Aortic smooth muscle cell (primary cell): ENCODE data around the genes USP17L15, DRD5 and WDR1.

DNA sequence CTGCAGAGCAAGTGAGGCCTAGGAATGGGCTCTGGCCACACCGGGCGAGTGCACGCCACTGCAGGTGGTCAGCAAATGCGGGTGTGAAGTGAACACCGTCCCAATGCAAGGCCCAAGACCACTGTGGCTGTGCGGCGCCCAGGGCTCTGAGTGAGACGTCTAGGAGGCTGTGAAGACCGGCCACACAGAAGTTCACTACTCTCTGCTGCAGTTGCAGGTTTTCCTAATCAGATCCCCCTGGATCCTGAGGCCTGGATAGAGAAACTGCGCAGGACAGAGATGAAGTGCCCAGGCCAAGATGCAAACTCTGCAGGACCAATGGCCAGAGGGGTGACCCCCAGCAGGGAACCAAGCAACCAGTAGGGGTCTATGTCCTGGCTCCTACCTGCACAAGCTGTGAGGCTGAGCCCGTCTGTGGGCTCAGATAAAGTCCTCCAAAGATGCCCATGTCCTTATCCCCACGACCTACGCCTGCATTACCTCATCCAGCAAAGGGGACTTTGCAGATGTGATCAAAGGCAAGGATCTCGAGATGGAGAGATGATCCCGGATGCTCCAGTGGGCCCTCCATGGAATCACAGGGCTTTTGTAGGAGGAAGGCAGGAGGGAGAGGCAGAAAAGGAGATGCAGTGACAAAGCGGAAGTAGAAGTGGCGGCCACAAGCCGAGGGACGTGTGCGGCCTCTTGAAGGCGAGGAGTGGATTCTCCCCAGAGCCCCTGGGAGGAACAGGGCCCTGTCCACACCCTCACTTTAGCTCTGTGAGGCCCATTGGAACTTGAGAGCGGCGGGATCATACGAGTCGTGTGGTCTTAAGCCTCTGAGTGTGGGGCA lies 9.8 kb downstream of the SH3TC1 start:
- RRBS = 80% methylated on average over 1 of the region's 25 CpGs

- RRBS = 45% methylated on average over 5 of the region's 12 CpGs
Observed at GRCh38 chr4:8260732-8261104, 8.8 kb upstream of the HTRA3 start.

DNA sequence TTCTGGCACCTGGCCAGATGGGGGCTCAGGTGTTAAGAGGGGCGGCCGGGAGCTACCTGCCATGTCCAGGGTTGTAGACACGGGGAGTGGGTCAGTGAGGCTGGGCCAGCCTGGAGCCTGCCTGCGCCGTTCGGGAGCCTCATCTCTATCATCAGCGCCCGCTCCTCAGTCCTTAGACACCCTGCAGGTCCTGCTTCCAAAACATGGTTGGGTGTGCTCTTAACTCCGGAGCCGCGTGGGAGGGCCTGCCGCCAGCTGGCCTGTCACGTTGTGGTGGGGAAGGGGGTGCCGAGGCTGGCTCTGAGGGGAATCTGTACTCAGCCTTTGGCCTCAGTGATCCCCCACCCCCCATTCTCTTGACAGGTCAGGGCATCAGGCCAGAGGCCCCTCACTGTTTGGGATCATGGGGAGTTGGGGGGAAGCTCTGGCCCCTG lies 33.2 kb downstream of the TRMT44 start:
- RRBS = no CpG with 5 or more reads among the region's 14 CpGs

- RRBS = no CpG with 5 or more reads among the region's 11 CpGs
Observed at GRCh38 chr4:9072654-9073217, 97.5 kb upstream of the FAM90A26 start.

- RRBS = no CpG with 5 or more reads among the region's 68 CpGs
Observed at GRCh38 chr4:9151966-9152985, 17.9 kb upstream of the FAM90A26 start.

- RRBS = no CpG with 5 or more reads among the region's 16 CpGs
Observed at GRCh38 chr4:9234086-9234488, at the start of gene USP17L15. Gene USP17L15, plus strand, starts transcription at chr4:9234385.

DNA sequence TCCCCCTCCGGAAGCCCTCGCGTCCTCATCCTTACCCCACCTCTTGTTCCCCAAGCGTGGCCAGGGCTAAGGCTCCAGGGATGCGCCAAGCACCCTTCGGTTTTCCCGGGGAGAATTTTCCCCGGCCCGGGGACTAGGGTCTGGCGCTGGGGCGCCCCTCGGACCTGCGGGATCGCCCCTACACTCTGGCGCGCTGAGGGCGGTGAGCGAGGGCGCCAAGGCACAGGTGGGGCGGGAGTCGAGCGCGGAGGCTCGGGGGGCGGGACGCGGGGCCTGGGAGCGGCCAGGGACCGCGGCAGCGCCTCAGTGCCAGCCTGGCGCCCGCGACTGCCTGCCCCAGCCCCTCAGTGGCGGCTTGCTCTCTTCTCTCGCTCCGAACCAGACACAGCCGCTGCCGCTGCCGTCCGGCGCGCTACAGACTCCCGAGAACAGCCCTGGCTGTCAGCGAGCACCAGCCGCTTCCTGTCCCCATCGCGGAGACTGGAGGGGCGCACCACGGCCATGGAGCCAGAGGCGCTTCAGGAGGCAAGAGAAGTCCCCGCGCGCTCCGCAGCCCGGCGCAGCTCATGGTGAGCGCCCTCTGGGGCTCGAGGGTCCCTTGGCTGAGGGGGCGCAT lies at the start of gene DRD5:
Gene DRD5 (plus strand): TSS at position 306 of the 616 bp plus-strand sequence.
- RRBS = 11% methylated on average over 1 of the region's 60 CpGs

DNA sequence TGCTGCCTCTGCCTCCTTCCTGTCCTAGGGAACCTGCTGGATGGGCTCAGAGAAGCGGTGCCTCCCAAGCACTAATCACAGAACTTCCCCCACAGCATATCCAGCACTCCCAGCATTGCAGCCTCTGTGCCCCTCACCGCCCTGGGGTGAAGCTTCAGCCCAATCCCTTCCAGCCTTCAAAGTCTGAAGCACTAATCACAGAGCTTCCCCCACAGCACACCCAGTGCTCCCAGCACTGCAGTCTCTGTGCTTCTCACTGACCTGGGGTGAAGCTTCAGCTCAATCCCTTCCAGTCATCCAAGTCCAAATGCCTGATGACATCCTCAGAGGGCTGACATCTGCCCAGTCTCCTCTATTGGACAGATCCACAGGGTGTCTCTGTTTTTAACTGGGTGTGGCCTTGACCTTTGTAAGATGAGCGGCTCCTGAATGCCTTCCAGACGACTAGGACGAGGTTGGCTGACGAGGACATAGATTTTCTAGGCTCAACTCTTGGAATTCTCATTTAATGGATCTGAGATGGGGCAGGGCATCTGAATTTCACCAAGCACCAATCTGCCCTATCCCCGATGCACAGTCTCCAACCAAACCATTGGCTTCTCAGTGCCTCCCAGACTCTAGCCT lies 7.6 kb upstream of the SLC2A9 start:
- RRBS = no CpG with 5 or more reads among the region's 7 CpGs

- RRBS = no CpG with 5 or more reads among the region's 9 CpGs
Observed at GRCh38 chr4:10104159-10104832, 12.3 kb downstream of the WDR1 start.

DNA sequence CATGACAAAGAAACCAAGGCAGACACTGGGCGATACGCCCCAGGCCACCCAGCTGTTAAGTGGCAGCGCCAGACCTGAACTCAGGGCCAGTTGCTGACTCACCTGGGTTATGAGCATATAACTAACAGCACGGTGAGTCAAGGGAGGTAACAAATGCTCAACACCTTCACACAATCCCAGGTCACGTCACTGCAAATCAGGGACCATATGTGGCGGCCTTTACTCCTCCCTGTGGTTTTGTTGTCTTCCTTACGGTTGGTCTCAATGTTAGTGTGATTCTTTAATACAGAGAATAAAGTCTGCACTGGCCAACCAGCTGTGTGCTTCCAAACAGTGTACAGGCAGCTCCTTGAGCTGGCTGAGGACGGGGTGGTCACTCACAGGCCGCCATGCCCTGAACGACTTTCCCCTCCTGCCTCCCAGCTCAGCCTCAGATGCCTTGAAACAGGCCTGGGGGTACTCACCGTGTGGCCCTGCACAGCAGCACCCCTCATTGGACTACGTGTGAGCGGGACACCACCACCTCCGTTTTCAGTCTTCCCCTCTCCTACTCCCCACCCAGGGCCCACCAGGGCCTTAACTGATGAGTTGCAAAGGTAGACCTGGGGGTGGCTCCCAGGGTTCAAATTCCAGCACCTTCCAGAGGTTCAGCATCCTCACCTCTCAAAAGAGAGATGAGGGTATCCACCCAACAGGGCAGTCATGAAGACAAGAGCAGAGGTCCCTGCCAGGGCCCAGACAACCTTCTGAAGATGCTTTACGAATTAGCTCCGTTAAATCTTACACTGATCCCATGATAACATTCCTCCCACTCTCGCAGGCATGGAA lies 7.2 kb downstream of the WDR1 start:
- RRBS = no CpG with 5 or more reads among the region's 17 CpGs

DNA sequence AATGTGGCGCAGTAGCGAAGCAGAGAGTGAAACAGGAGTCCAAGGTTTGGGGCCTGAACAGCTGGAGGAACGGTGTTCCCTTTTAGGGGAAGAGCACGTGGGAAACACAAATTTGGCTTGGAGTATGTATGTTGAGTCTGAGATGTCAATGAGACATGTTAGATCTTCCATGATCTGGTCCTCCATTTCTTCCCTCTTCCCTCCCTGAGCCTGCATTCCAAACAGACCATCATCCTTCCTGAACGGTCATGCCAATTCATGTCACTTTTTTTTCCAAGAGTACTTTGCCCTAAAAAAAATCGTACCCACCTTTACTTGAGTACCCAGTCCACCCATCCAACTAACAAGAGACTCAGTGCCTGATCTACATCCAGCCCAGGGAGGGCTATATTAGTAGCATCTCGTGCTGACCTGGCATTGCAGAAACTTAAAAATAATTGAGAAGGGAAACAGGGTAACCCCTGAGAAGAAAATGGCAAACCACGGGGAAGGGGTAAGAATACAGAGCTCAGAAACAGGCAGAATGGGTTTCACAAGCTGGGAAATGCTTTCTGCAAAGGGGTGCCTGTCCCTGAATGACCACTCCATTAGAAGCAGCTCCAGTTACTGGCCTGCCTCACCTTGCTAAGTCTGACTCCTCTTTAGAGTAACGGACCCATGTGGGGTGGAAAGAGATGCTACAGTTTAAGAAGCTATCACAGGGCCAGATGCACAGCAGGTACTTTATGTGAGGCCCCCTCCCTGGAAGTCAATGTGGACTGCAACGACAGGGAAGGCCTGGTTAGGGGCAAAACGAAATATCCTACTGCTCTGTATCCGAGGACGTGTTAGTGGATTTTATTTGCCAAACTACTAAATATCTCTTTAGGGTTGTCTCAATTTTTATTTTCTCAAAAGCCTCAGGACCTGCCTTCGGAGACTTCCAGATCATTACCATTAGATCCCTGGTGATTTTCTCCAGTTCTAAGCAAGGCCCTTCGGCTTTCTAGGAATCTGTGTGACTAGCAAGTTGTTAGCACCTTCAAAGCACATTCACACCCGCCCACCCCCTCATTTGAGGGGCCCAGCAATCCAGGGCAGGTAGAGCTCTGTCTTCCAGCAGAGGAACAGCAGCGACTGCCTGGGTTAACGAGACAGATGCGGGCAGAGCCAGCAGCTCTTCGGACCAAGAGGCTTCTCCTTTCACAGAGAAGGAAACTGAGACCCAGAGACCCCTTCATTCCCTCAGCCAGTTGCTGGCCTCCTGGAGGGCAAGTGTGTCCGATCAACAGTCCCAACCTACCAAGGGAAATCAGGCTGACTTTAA lies 2.4 kb downstream of the WDR1 start:
- RRBS = no CpG with 5 or more reads among the region's 21 CpGs

GRCh38 chr4:10116502-10116989 lies at the start of gene WDR1:
Gene WDR1, minus strand, starts transcription at chr4:10116799.
- RRBS = 2% methylated on average over 64 of the region's 79 CpGs

DNA sequence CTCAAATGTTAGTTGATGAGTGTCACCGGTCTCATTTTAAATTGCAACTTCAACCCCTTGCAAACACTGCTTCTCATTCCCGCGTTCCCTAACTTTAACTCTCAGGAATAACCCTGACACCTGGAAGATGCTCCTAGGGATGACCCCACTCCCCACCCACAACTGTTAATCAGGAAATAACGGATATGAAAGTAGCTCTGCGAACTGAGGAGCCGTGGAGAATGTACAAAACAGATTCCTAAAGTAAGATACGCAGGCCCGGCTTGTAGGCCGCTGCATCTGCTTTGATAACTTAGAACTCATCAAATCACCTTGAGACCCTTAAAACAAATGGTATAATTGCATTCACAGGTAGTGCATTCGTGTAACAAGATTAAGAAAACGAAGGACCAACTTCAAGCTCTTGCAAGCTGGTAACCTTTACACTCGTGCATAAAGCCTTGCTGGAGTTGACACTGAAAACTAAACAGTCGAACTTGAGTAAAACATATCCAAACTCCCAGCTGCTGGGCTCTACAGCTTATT lies 2.4 kb upstream of the WDR1 start:
- RRBS = no CpG with 5 or more reads among the region's 13 CpGs

GRCh38 chr4:11624886-11625325 lies 196.2 kb upstream of the HS3ST1 start:
- RRBS = no CpG with 5 or more reads among the region's 5 CpGs

DNA sequence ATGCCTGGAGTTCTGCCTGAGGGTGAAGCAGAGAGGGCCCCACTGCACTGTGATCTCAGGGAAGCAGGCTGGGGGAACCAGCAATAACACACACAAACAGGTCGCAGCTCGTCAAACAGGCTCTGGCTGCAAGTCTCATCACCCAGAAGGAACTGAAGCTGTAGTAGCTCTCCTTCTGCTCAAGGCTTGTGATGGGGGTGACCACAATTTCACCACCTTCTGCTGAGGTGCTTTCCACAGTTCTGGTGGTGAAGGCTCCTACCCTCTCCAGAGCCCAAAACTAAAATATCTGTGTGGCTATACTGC lies 687.4 kb upstream of the HS3ST1 start:
- RRBS = no CpG with 5 or more reads among the region's 2 CpGs

DNA sequence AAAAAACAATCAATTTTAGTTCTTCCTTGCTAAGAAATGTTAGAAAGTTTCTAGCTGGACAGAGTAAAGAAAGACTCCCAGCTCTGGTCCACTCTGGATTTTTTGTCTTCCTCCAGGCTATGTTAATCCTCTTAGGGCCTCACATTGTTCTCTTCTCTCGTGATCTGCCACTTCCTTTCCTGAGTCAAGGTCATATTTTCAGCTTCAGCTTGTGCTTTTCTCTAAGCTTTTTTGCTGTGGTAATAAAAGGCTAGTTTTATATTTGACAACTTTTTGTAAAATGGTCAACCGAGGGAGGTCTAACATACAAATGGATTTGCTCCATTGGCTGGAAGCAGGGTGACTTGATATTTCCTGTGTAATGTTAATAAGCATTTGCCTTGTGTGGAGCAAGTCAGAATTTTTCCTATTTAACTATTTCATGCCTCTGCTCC lies 239.7 kb downstream of the RAB28 start:
- RRBS = no CpG with 5 or more reads among the region's 2 CpGs

DNA sequence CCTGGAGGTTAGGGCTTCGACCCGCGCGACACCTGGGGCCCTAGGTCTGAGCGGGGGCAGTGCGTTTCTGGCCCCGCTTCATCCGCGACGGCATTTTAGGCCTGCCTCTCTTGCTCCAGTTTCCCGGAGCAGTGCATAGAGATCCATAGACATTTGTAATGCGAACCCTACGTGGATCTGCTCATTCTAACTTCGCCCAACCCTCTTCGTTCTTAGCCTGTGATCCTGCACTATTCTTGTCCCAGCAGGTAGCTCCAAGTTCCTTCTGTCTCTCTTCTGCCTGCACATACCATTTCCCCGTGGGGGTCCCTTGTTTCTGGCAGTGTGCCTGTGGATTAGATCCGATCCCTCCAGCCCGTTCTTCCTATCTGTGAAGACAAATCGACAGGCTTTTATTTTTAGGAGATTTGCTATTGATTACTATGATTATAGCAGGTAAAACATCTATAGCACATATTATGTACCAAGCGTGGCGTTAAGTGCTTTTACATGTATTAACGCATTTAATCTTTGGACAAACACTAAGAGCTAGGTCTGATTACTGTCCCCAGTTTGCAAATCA lies 498 bp upstream of the BOD1L1 start:
- RRBS = no CpG with 5 or more reads among the region's 22 CpGs

- RRBS = no CpG with 5 or more reads among the region's 4 CpGs
Observed at GRCh38 chr4:14359284-14359485, 643.1 kb upstream of the CPEB2 start.

GRCh38 chr4:14985174-14985491 lies 17.1 kb upstream of the CPEB2 start:
- RRBS = no CpG with 5 or more reads among the region's 1 CpG

GRCh38 chr4:15001021-15001900 lies 1.0 kb upstream of the CPEB2 start:
- RRBS = 3% methylated on average over 9 of the region's 37 CpGs